OVCAR3 (cell line): ENCODE measurements around the genes KCND2, PTPRZ1, SLC13A1 and IQUB.

DNA sequence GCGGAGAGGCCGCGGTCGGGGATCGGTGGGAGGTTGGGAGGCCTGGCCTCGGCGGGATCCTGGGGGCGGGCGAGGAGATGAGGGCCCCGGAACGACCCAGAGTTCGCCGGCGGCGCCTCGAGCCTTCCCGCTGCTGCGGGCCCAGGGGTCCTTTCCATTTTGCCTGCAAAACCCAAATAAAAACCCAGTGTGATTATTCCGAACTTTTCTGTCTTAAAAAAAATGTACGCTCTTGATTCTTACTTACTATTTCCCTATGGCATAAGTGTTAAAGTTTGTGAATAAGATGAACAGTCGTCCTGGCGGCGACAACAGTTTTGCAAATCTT is 294 bp downstream of the LSM8 start:
- RRBS, result 3% methylated on average over 8 of the region's 23 CpGs

GRCh38 chr7:120272425-120273480 is at the start of gene KCND2:
KCND2 (plus strand) TSS chr7:120273175.
- RRBS, result 2% methylated on average over 8 of the region's 84 CpGs

- RRBS, result no CpG with 5 or more reads among the region's 1 CpG
Measured at GRCh38 chr7:120990211-120990446, 1.6 kb downstream of the CPED1 start.

- RRBS, result no CpG with 5 or more reads among the region's 4 CpGs
Measured at GRCh38 chr7:121016557-121017598, 28.4 kb downstream of the CPED1 start.

DNA sequence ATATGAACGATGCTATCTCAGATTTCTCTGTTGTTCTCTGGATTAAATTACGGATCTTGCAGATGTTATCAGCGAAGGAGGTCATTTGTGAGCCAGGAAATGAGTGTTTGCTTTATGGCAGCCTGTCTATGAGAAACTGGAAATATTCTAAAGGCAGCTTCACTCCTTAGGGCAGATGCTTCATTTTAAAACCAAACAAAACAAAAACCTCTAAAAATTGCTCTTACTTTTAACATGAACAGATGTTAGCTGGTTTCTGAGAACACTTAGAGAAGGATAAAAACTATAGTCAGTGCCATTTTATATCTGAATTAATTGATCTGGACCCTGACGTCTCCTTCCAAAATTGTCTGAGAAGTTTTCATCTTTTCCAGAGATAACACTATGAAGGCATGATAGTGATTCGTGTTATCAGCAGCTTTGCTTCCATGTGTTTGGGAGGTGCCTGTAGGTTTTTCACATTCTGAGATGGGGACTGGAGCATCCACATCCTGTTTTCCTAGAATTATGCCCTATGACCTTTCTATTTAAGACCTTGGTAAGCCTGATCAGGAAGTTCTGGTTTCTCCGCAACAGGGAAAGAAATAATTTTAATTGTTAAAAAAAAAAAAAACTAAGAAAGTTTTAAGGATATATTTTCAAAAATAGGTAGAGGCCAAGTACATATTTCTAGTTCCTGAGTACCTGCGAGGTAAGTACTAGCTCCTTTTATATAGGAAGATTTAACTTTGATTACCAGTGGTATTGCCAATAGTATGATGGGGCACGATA is 53.2 kb downstream of the CPED1 start:
- RRBS, result no CpG with 5 or more reads among the region's 8 CpGs

DNA sequence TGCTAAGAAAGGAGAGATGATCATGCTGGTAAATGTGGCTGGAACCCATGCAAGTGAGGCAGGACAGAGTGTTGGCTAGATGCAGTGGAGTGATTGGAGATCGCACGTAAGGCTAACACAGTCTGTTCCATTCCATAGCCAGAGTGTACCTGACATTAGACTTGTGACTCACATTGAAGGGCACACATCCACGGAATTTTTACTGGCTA is 80.8 kb downstream of the CPED1 start:
- RRBS, result no CpG with 5 or more reads among the region's 3 CpGs

GRCh38 chr7:121111682-121112856 is 123.6 kb downstream of the CPED1 start:
- RRBS, result no CpG with 5 or more reads among the region's 11 CpGs

DNA sequence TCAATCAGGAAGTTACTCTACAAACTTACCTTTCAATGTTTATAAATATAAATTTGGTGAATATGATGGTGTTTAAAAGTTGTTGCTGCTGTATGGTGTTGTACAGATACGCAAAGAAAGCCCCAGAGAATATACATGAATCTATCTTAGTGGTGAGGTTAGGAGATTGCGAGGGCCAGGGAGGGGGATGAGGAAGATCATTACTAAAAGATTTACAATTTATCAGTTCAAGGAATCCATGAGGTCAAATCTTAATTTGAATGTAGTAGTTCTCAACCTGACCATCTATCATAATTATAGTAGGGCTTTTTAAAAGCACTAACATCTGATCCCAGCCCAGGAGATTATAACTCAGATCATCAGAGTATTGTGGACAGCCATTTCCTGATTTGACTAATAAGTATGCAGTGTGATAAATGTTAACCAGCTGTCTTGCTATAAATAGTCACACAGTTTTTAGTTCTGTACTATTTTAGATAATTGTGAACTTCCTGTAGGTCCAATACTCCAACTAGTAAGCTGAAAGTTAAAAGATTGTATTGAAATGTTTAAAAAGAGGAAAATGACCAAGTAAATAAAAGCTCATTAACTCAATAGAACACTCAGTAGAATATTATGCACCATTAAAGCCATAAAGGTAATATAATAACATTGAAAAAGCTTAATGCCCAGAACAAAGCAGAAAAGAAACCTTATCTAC is 23.5 kb downstream of the FAM3C start:
- RRBS, result no CpG with 5 or more reads among the region's 2 CpGs

DNA sequence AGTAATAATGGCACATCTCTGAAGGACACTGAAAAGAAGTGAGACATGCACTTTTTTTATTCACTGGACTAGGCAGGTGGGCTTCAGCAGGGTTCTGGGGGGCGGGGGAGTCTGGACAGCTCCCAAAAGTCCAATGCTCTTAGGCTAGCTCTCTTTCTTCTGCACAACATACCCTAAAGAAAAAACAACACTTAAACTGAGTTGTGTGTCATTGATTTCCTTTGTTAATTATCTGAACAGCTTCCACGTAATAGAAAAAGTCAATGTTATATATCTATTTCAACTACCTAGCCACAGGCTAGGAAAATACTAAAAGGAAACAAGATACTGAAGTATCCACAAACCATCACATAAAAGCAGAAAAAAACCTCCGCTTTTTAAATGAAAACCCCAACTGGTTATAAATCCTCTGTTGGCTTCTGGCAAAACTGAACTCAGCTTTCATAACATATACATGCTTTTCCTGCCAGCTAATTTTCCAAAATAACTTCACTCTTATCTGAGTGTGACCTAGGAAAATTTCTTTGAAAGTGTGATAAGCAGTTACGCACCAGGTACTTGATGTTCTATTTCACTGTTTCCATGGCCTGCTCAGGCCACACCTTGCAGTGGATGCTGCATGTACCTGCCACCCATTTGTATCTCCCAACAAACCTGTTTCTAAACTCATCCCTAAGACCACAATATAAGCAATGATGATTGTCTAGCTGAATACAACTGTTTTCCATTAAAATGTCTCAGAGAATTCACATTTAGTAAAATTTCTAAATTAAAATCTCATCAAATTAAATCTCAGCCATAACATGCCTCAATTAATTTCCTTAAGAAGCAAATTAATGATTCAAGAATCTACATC is 11.9 kb downstream of the FAM3C start:
- RRBS, result no CpG with 5 or more reads among the region's 4 CpGs

- RRBS, result no CpG with 5 or more reads among the region's 4 CpGs
Measured at GRCh38 chr7:121420819-121421411, 24.8 kb upstream of the FAM3C start.

GRCh38 chr7:121872607-121873335 is at the start of gene PTPRZ1:
PTPRZ1 (plus strand) TSS chr7:121873161.
- RRBS, result 4% methylated on average over 28 of the region's 52 CpGs

DNA sequence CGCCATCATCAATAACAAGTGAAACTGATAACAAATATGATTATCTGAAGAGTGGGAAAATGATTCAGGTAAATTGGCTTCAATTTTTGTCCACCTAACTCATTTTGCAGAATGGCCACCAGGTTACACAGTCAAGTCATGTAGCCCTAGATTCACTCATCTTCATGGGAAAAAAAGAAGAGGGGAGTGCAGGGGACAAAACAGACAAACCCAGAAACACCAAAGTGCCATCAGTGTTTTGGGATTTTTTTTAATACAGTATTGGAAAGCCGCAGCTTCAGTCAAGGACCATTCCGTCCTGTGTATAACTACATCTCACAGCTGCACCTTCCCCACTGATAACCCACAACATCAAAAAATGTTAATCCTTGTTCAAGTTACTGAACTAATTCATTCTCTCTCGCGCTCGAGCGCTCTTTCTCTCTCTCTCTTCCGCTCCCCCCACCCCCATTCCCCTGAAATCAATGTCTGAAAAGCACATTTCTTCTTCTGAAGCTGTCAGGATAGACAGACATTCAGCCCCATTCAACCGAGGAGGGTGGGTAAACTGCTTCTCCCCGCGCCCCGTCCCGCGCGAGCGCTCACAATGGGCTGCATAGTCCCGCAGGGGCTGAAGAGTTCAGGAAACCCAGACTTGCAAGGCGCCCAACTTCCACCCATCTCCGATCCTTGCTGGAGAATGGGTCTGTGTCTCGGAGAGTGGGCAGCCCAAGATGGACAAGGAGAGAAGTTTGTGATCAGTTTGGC is 964 bp downstream of the AASS start:
- RRBS, result no CpG with 5 or more reads among the region's 20 CpGs

DNA sequence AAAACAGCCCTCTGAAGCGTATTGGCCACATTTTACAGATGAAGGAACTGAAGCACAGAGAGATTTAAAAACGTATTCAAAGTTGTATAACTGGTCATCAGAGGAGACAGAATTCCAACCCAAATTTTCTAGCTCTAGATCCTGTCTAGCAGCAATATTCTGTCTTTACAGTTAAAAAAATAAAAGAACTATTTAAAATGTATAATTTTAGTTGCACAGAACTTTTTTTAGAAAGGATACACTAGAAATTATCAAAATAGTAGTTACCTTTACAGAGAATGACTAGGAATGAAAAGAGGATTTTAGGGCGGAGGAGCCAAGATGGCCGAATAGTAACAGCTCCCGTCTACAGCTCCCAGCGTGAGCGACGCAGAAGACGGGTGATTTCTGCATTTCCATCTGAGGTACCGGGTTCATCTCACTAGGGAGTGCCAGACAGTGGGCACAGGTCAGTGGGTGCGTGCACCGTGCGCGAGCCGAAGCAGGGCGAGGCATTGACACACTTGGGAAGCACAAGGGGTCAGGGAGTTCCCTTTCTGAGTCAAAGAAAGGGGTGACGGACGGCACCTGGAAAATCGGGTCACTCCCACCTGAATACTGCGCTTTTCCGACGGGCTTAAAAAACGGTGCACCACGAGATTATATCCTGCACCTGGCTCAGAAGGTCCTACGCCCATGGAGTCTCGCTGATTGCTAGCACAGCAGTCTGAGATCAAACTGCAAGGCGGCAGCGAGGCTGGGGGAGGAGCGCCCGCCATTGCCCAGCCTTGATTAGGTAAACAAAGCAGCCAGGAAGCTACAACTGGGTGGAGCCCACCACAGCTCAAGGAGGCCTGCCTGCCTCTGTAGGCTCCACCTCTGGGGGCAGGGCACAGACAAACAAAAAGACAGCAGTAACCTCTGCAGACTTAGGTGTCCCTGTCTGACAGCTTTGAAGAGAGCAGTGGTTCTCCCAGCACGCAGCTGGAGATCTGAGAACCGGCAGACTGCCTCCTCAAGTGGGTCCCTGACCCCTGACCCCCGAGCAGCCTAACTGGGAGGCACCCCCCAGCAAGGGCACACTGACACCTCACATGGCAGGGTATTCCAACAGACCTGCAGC is 66.0 kb downstream of the FEZF1 start:
- RRBS, result no CpG with 5 or more reads among the region's 33 CpGs

- RRBS, result no CpG with 5 or more reads among the region's 4 CpGs
Measured at GRCh38 chr7:122378778-122379327, 74.3 kb upstream of the FEZF1 start.

DNA sequence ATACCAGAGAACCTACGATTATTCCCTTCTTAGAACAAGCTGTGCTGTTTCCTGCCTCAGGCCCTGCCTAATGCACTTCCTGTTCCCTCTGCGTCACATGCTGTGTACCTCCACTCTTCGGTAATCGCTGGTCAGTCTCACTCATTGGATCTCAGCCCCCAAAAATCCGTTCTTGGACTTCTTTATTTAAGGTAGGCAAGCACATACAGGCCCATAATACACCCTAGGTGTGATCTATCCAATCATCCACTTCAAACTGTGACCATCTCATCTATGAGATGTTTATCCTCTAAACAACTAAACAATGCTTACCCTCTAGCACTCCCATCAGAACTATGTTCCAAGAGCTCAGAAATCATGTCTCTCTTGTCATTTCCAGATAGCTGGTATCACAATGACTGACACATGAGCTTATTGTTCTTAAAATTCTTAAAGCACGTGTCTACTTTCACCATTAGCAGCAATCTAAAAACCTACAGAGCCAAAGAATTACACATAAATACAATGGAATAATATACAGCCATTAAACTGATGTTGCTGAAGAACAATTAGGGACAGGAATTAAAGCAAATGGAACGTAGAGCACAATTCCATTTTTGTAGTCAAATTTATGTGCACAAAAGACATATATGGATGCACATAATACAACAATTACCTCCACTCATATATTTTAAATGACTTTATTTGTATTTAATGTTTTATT is 83.8 kb downstream of the CADPS2 start:
- RRBS, result no CpG with 5 or more reads among the region's 7 CpGs

DNA sequence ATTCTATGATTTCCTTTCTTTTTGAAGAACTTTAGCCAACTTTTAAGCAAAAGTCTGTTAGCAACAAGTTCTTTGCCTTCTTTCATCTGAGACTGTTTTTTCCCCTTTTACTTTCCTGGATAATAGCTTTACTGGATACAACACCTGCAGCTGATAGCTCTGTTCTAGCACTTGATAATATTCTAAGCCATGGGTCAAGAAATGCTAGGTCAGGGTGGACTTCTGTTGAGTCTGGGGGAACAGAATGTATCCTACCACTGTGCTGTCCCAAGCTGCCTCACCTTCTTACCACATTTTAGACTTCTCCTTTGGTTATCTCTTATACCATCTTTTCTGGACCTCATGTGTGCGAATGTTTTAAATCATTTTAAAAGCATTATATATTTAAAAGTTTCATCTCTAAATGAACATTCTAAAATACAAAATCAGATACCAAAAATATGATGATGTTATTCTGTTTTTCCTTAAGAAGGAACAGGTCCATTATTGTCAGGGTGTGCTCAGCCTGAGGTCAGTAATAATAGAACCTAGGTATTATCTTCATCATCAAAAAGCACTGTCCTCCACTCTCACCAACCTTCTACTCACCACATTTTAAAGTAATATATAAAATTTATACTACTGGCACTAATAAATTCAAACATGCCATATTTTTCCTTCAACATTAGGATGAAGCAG is 57.5 kb downstream of the CADPS2 start:
- RRBS, result no CpG with 5 or more reads among the region's 1 CpG

GRCh38 chr7:122848122-122848719 is 38.0 kb downstream of the CADPS2 start:
- RRBS, result no CpG with 5 or more reads among the region's 3 CpGs

DNA sequence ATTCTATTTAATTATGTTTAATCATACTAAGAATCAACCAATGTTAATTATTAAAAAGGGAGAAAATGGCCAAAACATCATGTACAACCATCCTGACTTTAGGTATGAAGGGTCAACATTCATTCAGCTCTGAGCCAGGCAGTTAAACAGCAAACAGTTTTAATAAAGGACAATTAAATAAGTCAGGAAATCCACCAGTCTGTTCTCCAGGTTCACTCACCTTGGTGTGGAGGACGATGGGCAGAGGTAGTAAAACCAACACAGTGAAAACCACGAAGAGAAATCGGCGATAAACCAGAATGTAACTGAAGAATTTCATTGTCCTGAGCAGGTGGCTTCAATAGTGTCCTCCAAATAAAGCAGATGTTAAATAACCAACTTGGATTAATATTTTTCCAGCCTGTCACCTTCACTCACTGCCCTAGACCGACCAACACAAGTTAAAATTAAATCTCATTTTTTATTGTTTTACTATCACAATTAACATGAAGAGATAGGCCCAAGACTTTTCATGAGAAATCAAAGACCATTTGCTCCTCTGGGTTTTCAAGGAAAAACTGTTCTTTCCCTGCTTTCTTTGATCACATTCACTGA is at the start of gene SLC13A1:
TSS of gene SLC13A1 (minus strand) at position 342 of the 594 bp plus-strand sequence.
- RRBS, result no CpG with 5 or more reads among the region's 5 CpGs

- RRBS, result no CpG with 5 or more reads among the region's 29 CpGs
Measured at GRCh38 chr7:123527699-123528854, 6.3 kb downstream of the IQUB start.

GRCh38 chr7:123534308-123534704 is at the start of gene IQUB:
IQUB (minus strand) TSS chr7:123534595.
- RRBS, result 10% methylated on average over 3 of the region's 25 CpGs